Measurements from ENCODE around the genes TLNRD1 and GOLGA6L10.

- RRBS, result no CpG with 5 or more reads among the region's 2 CpGs
Observed at GRCh38 chr15:79960943-79961285, 10.1 kb downstream of the BCL2A1 start.

DNA sequence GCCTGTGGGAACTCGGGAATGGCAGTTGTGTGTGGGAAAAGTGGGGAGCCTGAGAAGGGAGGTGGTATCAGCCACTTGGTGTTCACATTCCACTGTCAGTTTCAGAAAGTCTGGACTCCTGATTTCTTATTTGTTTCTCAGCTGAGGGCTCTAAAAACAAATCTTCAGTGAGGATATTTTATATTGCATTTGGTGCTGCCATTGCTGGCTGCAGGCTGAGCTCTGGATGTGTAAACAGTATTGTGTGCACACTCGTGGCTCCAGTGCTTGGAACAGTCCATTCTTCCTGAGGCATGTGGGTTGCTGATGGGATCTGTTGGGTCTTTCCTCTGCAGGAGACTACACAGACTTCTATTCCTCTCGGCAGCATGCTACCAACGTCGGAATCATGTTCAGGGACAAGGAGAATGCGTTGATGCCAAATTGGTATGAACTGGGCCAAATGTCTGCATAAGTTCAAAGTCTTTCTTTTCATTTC is 9.2 kb downstream of the FAH start:
- RRBS, result no CpG with 5 or more reads among the region's 6 CpGs

DNA sequence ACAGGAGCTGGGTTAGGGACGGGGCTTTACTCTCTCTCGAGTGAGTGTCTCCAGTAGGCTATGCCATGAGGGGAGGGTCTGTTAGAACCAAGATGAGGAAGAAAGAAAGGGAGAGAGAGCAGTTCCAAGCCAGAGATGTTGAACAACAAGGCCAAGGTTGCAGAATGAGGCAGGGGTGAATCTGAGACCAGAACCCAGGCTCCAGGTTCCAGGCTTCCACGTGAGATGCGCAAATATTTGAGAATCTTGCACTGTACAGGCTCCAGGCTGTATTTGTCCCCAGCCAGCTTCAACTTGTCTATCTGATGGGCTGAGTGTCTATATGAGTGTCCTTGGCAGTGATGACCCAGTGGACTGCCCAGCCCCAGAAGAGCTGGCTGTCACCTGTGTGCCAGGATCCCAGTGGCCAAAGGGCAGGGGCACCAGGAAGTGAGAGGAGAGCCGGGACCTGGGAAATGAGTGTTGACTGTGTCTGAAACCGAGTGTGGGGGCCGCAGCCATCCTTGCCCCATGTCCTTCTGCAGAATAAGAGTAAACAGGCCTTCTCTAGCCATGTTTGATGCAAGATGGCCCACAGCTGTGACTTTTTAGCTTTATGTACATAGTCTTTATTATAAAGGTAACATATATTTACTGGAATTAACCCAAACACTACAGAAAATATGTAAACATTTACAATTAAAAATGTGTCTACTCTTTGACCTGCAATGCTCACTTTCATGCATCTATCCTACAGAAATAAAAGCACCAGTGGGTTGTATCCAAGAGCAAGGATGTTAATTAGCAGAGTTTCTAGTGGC is 10.4 kb downstream of the FAH start:
- RRBS, result no CpG with 5 or more reads among the region's 7 CpGs

DNA sequence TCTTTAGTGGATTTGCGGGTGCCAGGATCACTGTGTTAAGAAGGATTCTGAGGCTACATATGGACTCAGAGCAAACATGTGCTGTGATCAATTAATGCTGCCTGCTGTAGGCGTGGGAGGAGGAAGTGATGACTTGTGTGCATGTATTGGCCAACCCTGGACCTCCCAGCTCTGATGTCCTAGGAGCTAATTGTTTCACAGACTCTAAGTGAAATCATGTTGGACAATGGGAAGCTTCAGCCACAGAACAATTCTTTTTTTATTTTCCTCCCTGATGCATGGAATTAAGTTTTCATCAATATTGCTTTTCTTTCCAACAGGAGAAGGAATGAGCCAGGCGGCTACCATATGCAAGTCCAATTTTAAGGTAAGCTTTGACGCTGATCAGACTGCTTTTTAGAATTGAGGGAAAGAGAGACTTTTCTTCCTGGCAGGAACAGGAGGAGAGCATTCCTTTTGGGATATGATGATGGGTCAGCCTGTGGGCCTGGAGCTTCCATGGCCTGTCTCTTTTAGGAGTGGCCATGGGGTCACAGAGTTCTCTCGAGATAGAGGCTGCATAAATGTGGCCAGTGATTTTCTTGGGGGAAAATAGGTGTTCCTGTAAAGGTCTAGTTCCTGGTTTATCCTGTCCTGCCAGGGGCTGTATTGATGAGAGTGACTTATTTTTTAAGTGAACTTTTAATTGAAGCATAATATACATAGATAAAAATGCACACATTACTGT is 24.6 kb downstream of the FAH start:
- RRBS, result no CpG with 5 or more reads among the region's 5 CpGs

GRCh38 chr15:80259567-80260381 is 7.8 kb upstream of the CTXND1 start:
- RRBS, result no CpG with 5 or more reads among the region's 2 CpGs

GRCh38 chr15:80317319-80317976 is 65.4 kb upstream of the CTXND1 start:
- RRBS, result no CpG with 5 or more reads among the region's 7 CpGs

DNA sequence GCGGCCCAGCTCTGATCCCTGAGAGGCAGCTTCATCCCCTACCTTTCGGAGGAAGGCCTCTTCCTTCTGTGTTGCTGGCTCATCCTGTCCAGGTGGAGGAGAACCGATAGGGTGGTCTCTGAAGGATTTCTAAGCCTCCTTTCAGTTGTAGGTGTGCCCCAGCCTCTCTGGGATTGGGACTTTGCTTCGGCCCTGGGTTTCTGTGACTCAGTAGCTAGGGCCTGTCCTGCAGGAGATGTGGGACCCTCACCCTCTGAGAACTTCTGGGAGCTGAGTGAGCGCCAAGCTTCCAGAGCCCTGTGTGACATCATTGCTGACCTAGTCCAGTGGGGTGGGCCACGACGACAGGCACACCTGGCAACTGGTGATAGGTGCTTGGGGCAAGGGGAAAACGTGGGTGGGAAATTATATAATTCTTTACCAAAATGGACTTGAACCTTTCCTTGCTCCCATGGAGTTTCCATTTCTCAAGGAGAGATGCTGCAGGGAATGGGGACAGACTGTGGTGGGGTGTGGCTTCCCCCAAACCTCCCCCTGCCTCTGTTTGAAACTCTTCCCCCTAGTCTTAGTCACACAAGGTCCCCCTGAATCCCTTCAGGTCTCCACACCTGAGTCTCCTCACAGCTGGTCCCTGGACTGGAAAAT is 62.5 kb upstream of the ARNT2 start:
- RRBS, result no CpG with 5 or more reads among the region's 8 CpGs

GRCh38 chr15:80343232-80343716 is 60.9 kb upstream of the ARNT2 start:
- RRBS, result no CpG with 5 or more reads among the region's 5 CpGs

DNA sequence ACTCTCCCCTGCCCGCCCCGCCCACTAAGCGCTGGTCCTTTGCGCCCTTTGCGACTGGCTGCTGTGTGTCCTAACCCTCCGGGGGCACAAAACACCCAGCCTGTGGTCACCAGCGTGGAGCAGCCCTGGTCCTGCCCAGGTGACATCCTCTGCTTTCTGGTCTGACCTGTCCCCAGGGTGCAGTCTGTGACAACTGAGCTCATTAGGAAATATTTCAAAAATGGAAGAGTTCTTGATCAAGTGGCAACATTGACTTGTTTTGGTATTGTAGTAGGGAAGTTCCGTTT is 760 bp downstream of the ARNT2 start:
- RRBS, result 1% methylated on average over 5 of the region's 8 CpGs

DNA sequence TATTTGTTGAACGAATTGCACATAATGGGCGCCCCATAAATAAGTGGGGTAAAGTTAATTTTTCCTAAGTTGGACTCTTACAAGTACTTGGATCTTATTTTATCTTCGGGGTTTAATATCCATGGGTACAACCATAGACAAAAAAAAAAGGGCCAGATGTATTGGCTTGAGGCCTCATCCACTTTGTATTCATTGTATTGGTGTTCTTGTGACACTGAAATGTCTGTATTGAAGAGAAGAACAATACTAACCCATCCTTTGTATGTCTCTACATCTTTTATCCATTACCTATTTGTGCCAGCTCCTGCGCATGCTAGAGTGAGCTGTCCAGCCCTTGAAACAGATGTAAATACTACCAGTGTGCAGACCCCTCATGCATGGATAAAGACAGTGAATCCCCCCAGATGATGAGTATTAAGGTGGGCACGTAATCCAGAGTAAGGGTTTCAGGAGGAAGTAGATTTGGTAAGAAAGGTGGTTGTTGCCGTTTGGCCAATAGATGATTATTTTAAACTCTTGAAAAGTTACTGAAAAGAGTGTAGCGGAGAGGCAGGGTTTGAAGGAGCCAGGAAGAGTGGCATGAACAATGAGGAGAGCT is 4.3 kb downstream of the ABHD17C start:
- RRBS, result no CpG with 5 or more reads among the region's 7 CpGs

- RRBS, result no CpG with 5 or more reads among the region's 8 CpGs
Observed at GRCh38 chr15:80737616-80738849, 41.1 kb upstream of the CEMIP start.

DNA sequence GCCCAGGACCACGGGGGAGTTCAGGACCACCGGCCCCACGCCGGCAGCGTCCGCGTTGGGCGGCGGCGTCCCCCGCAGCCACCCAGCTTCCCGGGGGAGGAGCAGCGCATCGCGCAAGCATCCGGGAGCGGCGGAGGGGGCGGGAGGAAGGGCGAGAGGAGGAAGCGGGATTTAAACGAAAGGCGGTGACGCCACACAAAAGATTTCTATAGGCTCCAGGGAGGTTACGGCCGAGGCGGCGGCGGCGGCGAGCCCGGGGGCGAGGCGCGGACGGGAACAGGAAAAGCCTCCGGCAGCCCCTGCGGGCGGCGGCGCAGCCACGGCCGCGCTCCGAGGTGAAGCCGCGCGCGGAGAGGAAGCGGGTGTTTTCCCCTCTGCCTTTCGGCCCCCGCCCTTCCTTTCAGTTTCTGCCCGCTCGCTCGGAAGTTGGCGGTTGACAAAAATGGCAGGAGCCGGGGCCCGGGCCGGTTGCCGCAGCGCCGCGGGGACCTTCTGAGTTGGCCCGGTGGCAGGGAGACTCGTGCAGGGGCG is at the start of gene TLNRD1:
TLNRD1 (plus strand) TSS at position 198 of the 531 bp plus-strand sequence.
- RRBS, result under 1% methylated on average over 24 of the region's 66 CpGs

DNA sequence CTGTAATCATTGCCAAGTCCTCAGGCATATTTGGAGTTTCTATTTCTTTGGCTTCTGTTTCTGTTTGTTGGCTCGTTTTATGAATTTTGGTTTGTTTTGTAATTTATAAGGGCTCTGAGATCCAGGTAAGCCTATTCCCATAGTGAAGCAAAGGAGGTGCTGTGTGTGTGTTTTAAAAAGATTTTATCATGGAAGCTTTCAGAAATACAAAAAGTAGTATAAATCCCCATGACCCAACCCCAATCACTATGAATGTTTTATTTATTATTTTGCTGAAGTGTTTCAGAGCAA is 32.2 kb downstream of the TLNRD1 start:
- RRBS, result no CpG with 5 or more reads among the region's 1 CpG

DNA sequence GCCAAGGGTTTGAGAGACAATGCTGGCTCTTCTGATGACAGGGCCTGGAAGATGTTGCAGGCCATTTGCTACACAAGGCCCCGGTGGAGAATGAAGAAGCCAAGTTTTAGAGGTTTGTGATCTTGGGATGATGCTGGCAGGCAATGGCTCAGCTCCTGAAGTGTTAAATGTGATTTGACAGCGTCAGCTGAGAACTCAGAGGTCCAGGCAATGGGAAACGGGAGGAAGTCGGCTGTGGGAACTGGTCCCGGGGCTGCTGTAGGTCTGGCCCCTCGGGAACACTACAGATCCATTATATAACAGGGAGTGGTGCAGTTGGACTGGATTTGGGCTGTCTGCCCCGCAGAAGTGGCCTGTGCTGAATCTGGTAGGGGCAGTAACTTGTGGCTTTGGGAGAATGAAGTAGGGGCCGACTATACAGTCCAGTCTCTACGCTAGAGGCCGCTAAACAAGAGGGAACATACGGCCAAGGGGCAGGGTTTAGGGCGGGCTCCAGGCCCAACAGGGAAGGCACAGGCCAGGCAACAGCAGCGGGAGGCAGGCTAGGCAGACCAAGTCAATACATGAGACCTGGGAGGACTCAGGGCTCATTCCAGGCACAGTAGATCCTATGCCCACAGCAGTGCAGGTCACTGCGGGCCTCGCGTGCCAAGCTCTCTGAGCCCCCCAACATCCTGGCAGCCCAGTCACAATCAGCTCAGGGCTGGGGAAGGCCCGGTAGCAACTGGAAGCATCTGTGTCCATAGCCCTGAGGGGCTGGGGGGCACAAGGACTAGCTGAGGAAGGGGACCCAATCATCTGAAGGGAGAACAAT is 20.3 kb upstream of the IL16 start:
- RRBS, result no CpG with 5 or more reads among the region's 17 CpGs

DNA sequence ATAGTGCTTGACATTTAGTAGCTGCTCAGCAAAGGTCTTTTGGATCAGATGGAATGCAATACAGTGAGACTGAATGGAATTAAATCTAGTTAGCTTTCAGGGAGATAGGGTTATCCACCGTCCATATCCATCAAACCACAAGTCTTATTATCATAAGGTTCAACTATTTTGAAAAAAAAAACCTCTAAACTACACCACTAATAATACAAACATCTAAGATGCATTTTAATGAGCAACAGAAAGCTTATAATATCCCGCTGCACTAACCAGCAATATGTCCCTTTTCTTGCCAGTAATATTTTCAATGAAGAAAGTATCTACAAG is 248.4 kb downstream of the MEX3B start:
- RRBS, result no CpG with 5 or more reads among the region's 2 CpGs

GRCh38 chr15:81870185-81870846 is 175.5 kb downstream of the MEX3B start:
- RRBS, result no CpG with 5 or more reads among the region's 23 CpGs

GRCh38 chr15:82043063-82044114 is 2.4 kb downstream of the MEX3B start:
- RRBS, result 65% methylated on average over 20 of the region's 80 CpGs

- RRBS, result no CpG with 5 or more reads among the region's 50 CpGs
Observed at GRCh38 chr15:82044661-82045413, 981 bp downstream of the MEX3B start.

GRCh38 chr15:82151370-82152428 is 105.9 kb upstream of the MEX3B start:
- RRBS, result no CpG with 5 or more reads among the region's 8 CpGs

DNA sequence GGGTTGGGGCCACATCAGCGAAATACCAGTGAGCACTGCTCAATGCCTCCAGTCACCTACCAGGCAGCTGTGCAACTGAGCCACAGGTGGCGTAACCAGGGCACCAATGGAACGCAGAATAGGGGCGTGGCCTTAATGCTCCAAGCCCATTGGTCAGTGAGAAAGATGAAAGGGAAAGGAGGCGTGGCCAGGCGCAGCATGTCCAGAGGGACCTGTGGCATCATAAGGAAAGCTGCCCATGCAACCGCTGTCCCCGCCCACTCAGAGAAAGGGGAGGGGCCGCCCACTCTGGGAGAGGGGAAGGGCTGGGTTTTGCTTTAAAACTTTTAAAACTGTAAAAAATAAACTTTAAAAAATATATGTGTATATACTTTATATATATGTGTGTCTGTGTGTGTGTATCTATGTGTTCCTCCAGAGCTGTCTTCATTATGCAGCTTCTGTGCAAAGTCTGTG is at the start of gene GOLGA6L10:
GOLGA6L10 (minus strand) TSS at position 115 of the 456 bp plus-strand sequence.
- RRBS, result no CpG with 5 or more reads among the region's 9 CpGs

Data from retinal pigment epithelial cell (primary cell).